Omental fat pad (tissue), 4 donors: ENCODE measurements around a stretch of chr7.

DNA sequence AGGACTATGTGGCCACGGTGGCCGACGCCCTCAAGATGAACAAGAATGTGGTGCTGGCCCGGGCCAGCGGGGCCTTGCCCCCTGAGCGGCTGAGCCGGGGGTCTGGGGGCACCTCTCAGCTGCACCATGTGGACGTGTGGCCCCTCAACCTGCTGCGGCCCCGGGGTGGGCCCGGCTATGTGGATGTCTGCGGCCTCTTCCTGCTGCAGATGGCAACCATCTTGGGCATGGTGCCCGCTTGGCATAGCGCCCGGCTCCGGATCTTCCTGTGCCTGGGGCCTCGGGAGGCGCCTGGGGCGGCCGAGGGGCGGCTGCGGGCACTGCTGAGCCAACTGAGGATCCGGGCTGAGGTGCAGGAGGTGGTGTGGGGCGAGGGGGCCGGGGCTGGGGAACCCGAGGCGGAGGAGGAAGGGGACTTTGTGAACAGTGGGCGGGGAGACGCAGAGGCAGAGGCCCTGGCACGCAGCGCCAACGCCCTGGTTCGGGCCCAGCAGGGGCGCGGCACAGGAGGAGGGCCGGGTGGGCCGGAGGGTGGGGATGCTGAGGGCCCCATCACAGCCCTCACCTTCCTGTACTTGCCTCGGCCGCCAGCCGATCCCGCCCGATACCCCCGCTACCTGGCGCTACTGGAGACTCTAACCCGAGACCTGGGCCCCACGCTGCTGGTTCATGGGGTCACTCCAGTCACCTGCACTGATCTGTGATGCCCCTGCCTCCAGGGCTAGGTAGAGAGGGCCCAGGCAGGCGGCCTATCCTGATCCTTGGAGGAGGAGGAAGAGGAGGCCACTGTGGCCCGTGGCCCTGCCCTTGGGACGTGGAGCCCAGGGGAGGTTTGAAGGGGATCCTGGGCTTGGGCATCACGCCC lies 1.1 kb upstream of the TRIP6 start:
- PRO-cap = no peak
- RAMPAGE, long total RNA, 4 experiments = no peak in any of the 4 experiments

DNA sequence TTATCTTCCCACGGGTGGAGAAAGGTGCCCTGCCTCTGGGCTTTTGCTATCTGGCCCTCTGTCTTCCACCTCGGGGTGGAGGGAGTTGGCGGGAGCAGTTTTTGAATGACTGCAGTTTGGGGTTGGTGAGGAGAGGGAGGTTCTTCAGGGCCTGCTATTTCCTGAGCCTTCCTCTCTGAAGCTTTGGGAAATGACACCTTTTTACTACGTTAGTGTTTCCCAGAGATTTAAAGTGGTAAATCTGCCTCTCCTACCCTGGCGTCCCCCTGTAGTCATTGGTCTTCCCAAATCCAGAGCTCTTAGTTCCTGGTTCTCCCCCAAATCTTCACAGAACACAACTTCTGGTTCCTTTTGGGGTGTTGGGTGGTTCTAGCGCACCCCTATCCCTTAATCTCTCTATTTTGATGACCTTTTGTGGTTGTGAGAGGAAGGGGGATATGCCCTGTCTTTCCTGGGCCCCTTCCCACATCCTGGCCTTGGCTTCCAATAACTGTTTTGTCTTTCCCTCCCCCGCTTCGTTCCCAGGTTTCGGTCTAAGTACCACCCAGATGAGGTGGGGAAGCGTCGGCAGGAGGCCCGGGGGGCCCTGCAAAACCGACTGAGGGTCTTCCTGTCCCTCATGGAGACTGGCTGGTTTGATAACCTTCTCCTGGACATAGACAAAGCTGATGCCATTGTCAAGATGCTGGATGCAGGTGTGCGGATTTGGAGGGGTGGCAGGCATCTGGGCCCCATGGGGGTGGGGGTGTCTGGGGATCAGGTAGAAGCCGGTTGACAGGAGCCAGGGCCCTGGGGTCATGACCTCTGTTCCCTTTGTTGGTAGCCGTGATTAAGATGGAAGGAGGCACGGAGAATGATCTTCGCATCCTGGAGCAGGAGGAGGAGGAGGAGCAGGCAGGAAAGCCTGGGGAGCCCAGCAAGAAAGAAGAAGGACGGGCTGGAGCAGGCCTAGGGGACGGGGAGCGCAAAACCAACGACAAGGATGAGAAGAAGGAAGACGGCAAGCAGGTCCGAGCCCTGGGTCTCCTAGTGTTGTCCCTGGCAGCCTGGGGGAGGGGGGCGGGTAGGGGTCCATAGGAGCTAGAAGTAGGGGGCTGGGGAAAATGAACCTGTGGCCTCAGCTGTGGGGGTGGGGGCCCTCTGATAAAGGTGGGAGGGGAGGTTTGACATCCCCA lies 5.6 kb downstream of the UFSP1 start:
- PRO-cap = no peak
- RAMPAGE, long total RNA, 4 experiments = no peak in any of the 4 experiments

- PRO-cap = no peak
- RAMPAGE, long total RNA, 4 experiments = no peak in any of the 4 experiments
These were observed 2.0 kb downstream of the UFSP1 start for GRCh38 chr7:100887474-100887969.

GRCh38 chr7:100897634-100898371 lies 2.1 kb upstream of the ACHE start:
- PRO-cap = no peak
- RAMPAGE, long total RNA, 4 experiments = no peak in any of the 4 experiments

GRCh38 chr7:100950739-100951014 lies 1.3 kb downstream of the MUC3A start:
- PRO-cap = no peak
- RAMPAGE, long total RNA, 4 experiments = no peak in any of the 4 experiments

- PRO-cap = no peak
- RAMPAGE, long total RNA, 4 experiments = no peak in any of the 4 experiments
These were observed 3.3 kb upstream of the MUC12 start for GRCh38 chr7:100965577-100966868.

- PRO-cap = no peak
- RAMPAGE, long total RNA, 4 experiments = no peak in any of the 4 experiments
These were observed 19.1 kb upstream of the TRIM56 start for GRCh38 chr7:101065958-101066735.

- PRO-cap = no peak
- RAMPAGE, long total RNA, 4 experiments = no peak in any of the 4 experiments
These were observed 899 bp upstream of the SERPINE1 start for GRCh38 chr7:101126099-101126310.

GRCh38 chr7:101166748-101167325 lies 1.5 kb upstream of the VGF start:
- PRO-cap = no peak
- RAMPAGE, long total RNA, 4 experiments = no peak in any of the 4 experiments

GRCh38 chr7:101167326-101167888 lies 2.0 kb upstream of the VGF start:
- PRO-cap = no peak
- RAMPAGE, long total RNA, 4 experiments = no peak in any of the 4 experiments

DNA sequence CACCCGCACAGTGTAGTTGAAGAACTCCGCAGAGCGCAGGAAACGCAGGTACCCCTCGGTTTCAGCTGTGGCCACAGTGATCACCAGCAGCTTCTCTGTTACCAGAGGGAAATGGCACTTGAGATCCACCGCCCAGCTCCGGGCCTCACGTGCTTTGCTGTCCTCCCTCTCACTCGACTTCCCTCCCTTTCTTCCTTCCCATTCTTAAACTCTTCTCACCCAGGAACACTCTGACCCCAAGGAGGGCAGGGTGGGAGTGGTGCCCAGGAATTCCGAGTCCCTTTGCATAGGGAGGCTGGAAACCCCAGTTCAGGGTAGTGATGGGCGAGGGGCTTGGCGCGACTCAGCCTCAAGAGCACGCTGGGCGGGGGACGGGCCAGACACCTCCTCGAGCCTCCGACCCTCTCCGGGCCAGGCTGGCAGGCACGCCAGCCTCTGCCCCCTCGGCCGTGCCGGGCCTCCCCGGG lies 656 bp downstream of the PLOD3 start:
- PRO-cap = no peak
- RAMPAGE, long total RNA, 4 experiments = no peak in any of the 4 experiments

DNA sequence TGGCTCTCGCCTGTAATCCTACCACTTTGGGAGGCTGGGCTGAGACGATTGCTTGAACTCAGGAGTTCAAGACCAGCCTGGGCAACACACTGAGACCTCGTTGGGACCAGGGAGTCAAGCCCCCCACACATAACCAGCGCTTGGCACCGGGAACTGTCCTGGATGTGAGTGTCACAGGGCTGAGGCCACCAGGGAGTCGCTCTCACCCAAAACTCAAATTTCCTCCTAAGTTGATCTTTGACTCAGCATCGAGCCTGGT lies 751 bp upstream of the CLDN15 start:
- PRO-cap = no peak
- RAMPAGE, long total RNA, 4 experiments = no peak in any of the 4 experiments

GRCh38 chr7:101286604-101287501 lies 34.8 kb downstream of the IFT22 start:
- PRO-cap = no peak
- RAMPAGE, long total RNA, 4 experiments = no peak in any of the 4 experiments

- PRO-cap = no peak
- RAMPAGE, long total RNA, 4 experiments = no peak in any of the 4 experiments
These were observed 62.8 kb upstream of the MYL10 start for GRCh38 chr7:101691824-101692310.

- PRO-cap = no peak
- RAMPAGE, long total RNA, 4 experiments = no peak in any of the 4 experiments
These were observed 73.3 kb upstream of the MYL10 start for GRCh38 chr7:101702346-101702801.

GRCh38 chr7:101774966-101775452 lies 42.4 kb upstream of the CUX1 start:
- PRO-cap = no peak
- RAMPAGE, long total RNA, 4 experiments = no peak in any of the 4 experiments

GRCh38 chr7:101813994-101814504 lies 3.4 kb upstream of the CUX1 start:
- PRO-cap = no peak
- RAMPAGE, long total RNA, 4 experiments = start-site peak on the plus strand in 1 of 4 experiments, at chr7:101814328-101814415 at its widest, 36 reads per replicate

DNA sequence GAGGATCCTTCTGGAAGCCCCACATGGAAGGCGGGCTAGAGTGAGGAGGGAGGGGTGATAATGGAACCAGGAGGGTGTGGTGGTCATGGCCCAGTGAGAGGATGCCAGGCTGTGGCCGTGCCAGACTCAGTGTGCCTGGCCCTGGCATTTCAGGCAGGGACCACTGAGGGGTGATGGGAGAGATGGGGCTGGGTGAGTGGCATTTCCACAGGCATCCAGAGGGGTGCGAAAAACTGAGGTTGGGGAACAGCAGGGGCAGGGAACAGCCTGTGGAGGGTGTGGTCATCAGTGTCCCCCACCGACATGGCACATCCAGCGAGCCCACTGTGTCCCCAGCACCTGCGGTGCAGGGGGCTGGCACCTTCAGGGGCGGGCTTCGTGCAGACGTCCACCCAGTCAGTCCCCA lies 14.7 kb downstream of the CUX1 start:
- PRO-cap = no peak
- RAMPAGE, long total RNA, 4 experiments = no peak in any of the 4 experiments

GRCh38 chr7:101843694-101844369 lies 26.4 kb downstream of the CUX1 start:
- PRO-cap = no peak
- RAMPAGE, long total RNA, 4 experiments = no peak in any of the 4 experiments

- PRO-cap = no peak
- RAMPAGE, long total RNA, 4 experiments = no peak in any of the 4 experiments
These were observed 39.9 kb downstream of the CUX1 start for GRCh38 chr7:101857400-101857560.